M059J (cell line): Measurements from ENCODE around the gene STON1.

DNA sequence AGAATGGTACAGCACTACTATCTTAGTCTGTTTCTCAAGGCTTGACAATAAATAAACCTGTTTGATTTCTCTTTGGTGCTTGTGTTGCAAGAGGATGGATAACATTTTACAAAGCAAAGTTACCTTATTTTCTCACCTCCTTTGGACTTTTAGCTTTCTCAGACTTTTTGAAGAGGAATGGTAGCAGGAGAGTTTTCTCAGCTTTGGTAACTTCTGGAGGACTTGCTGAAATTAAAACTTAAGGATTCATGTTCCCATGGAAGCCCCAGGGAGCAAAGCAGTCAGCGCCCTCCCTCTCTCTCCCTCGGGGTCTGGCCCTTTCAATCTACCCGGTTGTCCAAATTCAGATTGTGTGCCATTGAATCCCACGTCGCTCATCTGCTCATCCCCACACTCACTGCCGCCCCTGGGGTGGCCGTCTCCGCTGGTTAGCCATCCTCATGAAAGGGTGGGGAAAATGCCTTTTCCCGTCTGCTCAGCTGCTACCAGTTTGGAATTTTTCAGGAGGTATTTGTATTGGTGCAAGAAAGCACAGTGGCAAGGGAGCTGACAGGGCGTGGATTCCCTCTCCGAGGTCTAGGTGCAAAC lies 27.2 kb downstream of the MCFD2 start:
- RAMPAGE, long total RNA = no peak

- RAMPAGE, long total RNA = no peak
These were observed 42.6 kb downstream of the TTC7A start for GRCh38 chr2:46983628-46984116.

GRCh38 chr2:46984117-46984530 lies 43.1 kb downstream of the TTC7A start:
- RAMPAGE, long total RNA = no peak

GRCh38 chr2:47177040-47177663 lies 841 bp upstream of the CALM2 start:
- RAMPAGE, long total RNA = no peak

DNA sequence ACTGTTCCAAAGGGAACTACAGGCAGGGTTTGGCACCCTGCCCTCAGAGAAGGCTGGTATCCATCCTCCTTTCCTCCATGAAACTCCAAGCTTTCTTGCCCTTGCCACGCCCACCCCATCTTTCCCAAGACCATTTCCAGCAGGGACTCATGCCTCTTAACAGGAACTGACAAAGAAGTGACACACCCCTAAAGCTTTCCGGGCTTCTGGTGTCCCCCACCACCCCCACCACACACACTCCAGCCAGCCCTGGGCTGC lies 93.3 kb upstream of the CALM2 start:
- RAMPAGE, long total RNA = no peak

- RAMPAGE, long total RNA = no peak
These were observed 67.9 kb upstream of the EPCAM start for GRCh38 chr2:47301050-47301685.

- RAMPAGE, long total RNA = no peak
These were observed 46.1 kb upstream of the EPCAM start for GRCh38 chr2:47322947-47323468.

DNA sequence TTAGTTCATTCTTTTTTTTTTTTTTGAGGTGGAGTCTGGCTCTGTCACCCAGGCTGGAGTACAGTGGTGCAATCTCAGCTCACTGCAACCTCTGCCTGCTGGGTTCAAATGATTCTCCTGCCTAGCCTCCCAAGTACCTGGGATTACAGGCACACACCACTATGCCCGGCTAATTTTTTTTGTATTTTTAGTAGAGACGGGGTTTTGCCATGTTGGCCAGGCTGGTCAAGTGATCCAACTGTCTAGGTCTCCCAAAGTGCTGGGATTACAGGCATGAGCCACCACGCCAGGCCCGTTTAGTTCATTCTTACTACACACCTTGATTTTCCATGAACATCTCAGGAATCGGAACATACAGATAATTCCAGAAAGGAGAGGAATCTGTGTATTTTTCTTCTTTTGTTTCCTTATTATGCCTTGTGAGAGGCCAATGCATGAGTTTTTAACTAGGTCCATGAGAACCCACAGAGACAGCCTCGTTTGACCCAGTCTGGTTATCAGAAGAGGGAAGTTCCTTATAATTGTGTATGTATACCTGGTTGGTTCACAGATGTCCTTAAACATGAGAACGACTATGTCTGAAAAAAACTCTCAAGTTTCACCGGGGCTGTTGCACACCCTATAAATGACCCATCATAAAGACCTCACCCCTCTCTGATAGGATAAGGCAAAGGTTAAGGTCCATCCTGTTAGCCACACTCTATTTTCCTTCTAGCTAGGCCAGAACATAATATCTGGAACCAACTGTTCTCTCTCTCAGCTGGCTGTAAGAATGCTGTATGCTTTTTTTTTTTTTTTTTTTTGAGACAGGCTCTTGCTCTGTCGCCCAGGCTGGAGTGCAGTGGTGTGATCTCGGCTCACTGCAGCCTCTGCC lies 9.0 kb upstream of the EPCAM start:
- RAMPAGE, long total RNA = no peak

GRCh38 chr2:47654520-47655783 lies 84.2 kb upstream of the KCNK12 start:
- RAMPAGE, long total RNA = no peak

DNA sequence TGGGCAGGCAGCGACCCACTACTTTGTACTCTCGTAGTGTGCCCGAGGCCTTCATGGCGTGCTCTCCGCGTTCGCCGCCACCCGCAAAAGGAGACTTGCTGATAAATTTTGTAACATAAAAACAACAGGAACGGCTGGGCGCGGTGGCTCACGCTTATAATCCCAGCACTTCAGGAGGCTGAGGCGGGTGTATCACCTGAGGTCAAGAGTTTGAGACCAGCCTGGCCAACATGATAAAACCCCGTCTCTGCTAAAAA lies 91.8 kb upstream of the MSH6 start:
- RAMPAGE, long total RNA = no peak

DNA sequence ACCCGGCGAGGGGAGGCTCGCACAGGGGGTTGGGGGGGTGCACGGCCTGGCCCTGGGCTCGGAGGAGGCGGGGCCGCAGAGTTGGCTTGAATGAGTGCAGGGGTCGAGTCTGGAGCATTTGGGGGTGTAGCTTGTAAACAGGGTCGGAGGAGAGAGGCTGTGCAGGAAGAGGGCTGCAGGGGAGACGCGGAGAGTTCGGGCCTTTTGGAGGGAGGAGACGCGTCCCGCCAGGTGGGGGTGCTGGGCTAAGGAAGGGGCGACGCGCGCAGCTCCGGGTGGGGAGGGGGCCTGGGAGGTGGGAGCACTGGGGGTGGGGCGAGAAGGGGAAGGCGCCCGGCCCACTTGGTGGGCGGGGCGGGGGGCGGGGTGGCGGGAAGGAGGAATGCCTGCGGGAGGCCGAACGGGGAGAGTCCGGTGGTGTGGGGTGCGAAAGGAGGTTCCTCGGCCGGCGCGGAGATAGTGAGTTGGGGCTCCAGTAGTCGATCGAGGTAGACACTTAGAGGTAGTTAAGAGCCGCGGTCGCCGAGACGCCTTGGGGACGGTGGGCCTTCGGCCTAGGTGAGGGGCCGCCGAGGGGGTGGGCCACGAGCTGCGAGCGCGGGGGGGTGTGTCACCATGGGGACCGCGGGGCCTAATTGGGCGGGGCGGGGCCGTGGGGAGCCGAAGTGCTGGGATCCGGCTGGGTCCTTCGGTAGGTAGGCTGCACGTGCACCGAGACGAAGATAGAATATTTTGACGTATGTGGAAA lies 777 bp downstream of the MSH6 start:
- RAMPAGE, long total RNA = no peak

- RAMPAGE, long total RNA = no peak
These were observed 15.6 kb downstream of the MSH6 start for GRCh38 chr2:47798499-47799007.

DNA sequence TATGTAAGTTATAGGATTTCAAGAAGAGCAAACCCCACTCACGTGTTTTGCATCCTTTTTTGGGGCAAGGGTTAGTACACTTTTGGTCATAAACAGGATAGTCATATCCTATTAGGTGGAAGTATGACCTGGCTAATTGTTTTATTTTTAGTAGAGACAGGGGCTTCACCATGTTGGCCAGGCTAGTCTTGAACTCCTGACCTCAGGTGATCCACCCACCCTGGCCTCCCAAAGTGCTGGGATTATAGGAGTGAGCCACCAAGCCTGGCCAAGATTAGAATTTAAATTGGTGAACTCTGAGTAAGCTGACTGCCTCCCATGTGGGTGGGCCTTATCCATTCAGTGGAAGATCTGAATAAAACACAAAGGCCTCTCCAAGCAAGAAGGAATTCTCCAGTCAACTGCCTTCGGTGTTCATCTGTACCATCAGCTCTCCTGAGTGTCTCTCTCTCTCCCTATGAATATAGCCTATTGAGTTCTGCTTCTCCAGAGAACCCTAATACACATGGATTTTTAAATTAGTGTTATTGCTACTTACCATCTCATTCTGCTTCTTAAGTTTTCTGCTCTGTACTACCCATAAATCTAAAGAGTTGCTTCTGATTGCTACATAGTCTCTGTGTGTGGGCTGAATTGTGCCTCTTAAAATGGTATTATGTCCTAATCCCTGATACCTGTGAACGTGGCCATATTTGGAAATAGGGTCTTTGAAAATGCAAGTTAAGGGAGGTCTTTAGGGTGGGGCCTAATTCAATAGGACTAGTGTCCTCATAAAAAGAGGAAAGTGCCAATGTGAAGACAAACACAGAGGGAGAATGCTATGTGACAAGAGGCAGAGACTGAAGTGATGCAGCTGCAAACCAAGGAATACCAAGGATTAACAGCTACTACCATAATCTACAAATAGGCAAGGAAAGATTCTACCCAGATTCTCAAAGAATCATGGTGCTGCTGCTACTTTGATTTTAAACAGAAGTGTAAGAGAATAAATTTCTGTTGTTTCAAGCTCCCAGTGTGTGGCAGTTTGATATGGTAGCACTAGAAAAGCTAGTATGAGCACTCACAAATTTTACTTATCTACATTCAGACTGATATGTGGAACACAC lies 36.2 kb downstream of the FBXO11 start:
- RAMPAGE, long total RNA = no peak

DNA sequence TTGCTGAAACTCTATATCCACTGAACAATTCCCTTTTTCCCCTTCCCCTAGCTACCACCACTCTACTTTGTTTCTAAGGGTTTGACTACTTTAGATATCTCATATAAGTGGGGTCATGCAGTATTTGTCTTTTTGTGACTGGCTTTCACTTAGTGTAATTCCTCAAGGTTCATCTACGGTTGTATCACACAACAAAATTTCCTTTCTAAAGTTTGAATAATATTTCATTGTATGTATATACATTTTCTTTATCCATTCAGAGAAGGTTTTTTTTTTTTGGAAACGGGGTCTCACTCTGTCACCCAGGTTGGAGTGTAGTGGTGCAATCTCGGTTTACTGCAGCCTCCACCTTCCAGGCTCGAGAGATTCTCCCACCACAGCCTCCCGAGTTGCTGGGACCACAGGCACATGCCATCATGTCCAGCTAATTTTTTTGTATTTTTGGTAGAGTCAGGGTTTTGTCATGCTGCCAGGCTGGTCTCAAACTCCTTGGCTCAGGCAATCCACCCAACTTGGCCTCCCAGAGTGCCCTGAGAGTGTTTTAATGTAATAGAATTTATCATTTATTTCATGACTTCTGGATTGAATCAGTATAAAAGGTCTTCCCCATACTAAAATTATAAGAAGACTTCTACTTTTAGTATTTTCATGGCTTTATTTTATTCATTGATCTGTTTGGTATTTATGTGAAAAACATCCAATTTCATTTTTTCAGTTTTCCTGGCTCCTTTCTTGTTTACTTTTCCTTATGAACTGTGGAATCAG lies 26.4 kb downstream of the FBXO11 start:
- RAMPAGE, long total RNA = no peak

DNA sequence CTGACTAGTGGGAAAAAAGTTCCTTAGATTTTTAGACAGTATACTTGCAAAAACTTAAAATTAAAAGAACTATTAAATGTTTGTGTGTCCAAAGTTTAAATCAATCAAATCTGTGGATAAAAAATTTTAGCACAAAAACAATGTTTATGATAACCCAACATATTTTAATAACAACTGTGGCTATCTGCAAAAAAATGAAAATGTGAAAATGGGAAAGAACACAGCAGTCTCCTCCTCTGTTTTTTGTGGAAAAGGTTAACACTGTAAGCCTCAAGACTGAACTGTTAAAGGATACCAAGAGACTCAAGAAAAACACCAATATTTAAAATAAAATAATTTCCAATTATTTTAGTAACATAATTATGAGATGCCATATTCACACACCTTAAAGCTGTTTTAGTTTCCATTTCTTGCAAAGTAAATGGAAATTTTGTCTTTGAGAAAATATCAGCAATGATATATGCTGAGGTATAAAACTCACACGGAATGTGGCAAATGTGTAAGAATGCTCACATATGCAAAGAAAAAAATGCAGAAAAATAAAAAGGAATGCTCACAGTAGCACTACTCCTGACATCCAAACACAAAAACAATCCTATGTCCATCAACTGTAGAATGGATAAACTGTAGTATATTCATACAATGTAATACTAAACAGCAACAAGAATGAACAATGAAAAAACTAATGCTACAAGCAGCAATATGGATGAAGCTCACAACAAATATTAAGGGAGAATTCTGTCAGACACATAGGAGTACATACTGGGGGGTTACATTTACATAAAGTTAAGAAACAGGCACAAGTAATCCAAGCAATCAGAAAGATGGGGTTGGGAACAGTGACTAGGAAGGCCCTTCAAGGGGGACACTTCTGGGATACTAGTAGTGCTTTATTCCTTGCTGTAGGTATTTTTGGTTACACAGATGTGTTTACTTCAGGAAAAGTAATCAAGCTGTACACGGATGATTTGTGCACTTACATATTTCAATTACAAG lies 11.3 kb downstream of the FBXO11 start:
- RAMPAGE, long total RNA = no peak

GRCh38 chr2:48154111-48154469 lies 160.4 kb upstream of the FOXN2 start:
- RAMPAGE, long total RNA = no peak

DNA sequence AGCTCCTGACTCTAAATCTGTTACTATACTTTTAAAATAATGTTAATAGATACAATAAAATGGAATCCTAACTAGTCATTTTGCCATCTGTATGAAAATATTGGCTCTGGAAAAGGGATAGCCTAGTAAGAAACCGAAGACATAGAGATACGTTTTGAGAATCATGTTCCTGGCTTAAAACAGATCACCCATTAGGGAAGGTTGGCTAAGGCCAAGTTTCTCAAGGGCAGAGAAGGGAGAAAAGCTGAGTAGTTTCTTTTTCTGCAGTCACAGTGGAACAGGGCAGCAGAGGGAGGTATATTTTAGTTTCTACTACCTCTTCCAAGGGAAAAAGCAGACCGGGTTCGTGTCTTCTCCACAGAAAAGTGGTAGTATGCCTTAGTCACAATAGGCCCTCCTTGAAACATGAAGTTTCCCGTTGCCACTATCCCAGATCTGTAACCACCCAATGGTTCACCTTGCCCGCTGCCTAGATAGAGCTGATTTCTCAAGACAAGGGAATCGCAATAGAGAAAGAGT lies 100.4 kb upstream of the FOXN2 start:
- RAMPAGE, long total RNA = no peak

- RAMPAGE, long total RNA = no peak
These were observed 25.6 kb upstream of the PPP1R21 start for GRCh38 chr2:48414568-48415826.

DNA sequence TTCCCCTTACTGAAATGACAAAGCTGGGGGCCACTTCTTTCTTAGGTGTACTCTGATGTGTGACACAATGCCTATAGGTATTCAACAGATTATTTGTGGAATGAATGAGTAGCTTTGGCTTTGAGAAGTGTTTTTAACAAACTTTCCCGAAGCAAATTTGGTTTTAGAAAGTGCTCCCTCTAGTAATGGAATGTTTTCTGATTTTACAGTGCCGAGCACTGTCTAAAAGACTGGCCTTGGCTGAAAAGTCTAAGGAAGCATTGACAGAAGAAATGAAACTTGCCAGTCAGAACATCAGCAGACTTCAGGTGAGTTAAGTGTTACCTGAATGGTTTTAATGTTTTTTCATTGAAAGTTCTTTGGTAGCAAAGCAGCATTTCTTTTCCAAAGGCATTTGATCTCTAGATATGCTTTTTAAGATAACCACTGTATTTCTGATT lies 20.1 kb upstream of the STON1 start:
- RAMPAGE, long total RNA = no peak

DNA sequence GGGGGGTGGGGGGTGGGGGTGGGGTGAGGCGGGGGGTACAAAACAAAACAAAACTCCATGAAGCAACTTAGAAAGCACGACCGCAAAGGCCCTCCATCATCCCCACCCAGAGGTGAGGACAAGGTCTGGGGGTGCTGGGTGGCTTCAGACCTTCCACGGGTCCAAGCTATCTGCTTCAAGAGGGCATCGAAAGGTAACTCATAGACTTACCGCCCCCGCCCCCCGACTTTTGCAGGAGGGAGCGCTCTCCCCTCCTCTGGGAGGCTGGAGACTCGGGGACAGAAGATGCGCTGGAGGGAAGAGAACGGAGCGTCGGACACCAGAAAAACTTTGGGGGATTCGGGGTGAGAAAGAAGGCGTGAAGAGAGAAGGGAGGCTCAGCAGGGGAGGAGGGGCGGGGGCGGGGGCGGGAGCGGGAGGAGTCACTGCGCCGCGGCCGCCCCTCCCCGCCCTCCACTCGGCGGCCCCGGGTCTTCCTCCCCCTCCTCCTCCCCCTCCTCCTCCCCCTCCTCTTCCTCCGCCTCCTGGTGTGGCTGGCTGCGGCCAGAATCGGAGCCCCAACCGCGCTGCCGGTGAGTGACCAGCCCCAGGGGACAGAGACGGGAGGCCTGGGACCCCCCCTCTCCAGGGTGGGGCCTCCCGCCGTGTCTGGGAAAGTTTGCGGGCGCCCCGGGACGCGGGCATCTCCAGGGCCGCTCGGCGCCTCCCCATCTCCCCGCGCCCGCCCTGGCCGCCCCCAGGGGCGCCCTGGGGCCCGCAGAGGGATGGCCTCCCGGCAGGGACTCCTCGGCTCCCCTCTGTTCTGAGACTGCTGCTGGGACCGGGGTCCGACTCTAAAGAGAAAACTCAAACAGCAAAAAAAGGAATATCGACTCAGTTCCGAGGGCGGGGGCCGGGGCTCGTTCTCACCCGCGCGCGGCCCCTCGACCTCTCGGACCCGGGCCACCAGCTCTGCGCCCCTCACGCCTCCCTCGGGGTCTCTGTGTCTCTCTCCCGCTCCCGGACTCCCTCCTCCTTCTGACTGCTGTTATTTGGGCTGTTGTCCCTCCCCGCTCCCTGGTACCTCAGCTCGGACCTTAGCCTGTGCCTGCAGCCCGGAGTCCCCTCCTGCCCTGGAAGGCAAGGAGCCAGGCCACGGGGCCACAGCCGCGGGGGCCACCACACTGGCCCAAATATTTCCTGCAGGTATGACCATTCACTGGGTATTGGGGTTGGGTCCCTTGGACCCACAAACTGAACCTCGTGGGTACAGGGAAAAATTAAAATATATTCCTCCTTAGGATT lies at the start of gene STON1:
Gene STON1, plus strand, starts transcription at position 510 of the 1,284 bp plus-strand sequence.
- RAMPAGE, long total RNA = no peak